PC-3 (cell line): ENCODE measurements around the genes FLT3 and UBL3.

DNA sequence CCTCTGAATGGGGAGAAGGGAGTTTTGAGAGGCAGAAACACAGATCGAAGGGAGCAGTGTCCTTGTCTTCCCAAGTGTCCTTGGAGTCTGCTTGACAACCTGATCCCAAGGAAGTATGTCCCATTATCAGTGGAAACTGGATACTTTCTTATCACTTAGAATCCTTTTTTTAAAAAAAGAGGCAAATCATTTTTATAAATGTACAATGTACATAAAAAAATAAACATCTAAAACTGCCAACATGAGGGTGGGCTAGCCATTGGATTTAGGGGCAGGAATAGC is 195.5 kb upstream of the GPR12 start:
- RAMPAGE, long total RNA = no peak

DNA sequence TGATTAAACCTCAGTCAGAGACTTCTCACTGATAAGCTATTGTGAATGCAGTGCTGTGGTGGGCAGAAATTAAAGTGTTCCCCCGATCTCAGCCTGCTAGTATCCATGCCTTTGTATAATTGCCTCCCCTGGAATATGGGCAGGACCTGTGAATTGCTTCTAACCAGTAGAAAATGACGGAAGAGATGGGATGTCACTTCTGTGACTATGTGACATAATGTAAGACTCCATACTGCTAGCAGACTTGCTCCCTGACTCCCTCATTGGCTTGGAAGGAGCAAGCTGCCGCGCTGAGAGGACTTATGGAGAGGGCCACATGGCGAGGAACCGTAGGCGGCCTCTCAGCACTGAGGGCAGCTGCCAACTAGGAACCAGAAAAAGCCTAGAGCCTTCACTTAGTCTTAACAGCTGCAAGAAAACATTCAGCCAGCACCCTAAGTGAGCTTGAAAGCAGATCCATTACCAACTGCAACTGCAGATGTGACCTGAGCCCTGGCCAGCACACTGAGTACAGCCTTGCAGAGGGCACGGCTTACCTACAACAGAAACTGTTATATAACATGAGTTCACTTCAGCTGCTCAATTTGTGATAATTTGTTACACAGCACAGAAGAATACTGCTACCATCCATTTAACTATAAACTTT is 33.9 kb downstream of the USP12 start:
- RAMPAGE, long total RNA = no peak

DNA sequence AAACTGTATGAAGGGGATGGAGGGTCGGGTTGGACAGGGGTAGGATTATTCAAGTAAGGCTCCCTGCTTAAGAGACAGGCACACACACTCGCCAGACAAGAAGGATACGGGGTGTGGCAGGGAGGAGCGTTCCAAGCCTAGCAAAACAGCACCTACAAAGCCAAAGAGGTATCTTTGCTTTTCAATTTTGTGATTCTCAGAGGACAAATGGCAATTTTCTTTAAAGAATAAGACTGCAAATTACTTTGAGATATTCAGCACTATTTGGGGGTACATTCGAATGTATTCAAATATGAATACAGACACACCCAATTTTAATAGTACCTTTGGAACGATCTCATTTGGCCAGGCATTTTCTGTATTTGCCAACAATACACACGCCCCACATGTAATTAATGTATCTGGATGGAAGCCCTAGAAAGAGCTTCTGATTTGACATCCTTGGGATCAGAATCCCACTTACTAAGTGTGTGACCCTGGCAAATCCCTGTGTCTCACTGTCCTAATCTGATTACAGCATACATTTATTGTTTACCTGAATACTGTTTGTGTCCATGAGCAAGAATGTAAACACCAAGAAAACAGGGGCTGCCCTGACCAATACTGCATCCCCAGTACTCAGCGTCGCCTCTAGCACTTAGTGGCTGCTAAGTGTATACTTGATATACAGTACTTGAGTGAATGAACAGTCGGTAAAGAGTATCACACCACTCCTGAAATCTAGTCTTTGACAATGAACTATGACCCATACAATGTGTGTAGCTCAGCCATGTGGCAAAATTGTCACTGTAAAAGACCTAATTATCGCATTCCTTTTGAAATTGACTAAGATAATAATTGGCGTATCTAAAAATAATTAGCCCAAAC is 2.2 kb downstream of the USP12 start:
- RAMPAGE, long total RNA = no peak

DNA sequence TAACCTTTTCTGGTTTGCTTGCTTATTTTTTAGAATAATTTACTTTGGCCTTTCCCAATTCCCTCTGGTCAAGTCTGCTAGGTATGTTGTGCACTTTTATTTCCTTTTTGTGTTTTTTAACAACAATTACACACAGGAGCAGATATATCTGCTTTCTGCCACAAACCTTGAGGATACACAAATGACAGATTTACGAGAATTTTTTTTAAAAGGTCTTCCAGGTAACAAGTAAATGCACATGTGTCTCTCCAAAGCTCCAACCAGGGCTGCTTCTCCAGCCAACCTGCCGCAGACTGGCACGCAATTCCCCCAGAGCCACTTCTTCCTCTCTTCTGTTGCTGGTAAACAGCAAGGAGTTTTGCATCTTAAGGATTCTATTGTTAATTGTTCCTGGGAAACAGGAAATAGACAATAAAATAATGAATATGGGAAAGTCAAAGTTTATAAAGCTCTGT is 6.6 kb upstream of the USP12 start:
- RAMPAGE, long total RNA = no peak

DNA sequence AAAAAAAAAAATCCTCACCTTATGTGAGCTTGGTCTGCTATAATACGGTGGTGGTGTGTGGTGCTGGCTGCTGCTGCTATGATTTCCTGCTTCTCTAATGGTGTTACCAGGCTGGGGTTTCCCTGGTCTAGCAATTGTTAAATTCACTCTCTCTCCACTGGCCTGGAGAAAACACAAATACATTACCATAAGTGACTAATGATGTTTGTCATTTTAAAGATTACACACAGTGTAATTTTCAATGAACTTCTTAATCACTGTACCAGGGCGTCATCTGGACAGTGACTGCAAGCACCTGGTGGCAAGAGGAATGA is 60.5 kb downstream of the LNX2 start:
- RAMPAGE, long total RNA = no peak

DNA sequence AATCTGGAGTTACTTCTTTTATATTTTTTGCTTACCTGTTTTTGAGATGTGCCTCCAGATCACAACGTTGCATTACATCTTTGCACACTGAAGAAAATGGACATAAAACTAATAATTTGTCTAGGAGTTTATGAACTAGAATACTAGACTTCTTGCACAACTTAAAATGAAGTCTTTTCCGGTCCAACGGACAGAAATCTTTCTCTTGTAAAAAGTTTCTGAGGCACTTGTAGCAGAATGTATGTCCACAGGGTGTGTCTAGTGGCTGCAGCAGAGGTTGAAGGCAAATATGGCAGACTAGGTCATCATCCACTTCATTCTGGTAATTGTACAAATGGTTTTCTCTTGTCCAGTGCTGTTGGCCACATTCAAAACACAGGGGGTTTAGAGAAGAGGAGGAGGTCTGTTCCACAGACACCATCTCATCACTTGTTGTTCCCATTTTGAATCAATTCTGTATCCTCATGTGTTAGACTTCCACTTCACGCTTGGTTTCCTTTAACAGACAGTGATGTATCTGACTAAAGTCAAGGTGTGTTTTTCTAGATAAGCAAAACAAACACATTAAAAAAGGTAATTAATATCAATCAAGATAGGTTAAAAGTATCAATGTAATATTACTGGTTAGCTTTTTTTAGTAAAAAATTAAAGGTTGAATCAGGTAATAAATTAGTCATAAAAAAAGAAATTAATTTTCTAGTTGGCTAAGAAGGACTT is 38.9 kb downstream of the LNX2 start:
- RAMPAGE, long total RNA = no peak

DNA sequence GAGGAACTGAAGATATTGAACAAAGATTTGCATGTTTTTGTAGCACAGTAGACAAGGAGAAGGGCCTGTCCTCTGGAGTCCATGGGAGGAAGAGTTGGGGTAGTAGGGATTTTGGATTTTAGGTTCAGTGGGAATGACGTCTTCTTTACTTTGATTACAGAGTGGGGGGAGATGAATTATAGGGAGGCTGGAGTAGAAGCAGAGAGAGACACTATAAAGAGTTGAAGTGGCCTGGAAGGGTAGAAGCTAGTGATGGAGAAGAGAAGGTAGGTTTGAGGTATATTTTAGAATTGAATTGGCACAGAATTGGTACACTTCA is 3.4 kb downstream of the POLR1D start:
- RAMPAGE, long total RNA = no peak

- RAMPAGE, long total RNA = no peak
These were observed 34.4 kb upstream of the URAD start for GRCh38 chr13:28022874-28023313.

GRCh38 chr13:28100155-28101179 is at the start of gene FLT3:
Gene FLT3 (minus strand): TSS chr13:28100576.
- RAMPAGE, long total RNA = no peak

GRCh38 chr13:28183205-28183678 is 44.9 kb downstream of the PAN3 start:
- RAMPAGE, long total RNA = no peak

DNA sequence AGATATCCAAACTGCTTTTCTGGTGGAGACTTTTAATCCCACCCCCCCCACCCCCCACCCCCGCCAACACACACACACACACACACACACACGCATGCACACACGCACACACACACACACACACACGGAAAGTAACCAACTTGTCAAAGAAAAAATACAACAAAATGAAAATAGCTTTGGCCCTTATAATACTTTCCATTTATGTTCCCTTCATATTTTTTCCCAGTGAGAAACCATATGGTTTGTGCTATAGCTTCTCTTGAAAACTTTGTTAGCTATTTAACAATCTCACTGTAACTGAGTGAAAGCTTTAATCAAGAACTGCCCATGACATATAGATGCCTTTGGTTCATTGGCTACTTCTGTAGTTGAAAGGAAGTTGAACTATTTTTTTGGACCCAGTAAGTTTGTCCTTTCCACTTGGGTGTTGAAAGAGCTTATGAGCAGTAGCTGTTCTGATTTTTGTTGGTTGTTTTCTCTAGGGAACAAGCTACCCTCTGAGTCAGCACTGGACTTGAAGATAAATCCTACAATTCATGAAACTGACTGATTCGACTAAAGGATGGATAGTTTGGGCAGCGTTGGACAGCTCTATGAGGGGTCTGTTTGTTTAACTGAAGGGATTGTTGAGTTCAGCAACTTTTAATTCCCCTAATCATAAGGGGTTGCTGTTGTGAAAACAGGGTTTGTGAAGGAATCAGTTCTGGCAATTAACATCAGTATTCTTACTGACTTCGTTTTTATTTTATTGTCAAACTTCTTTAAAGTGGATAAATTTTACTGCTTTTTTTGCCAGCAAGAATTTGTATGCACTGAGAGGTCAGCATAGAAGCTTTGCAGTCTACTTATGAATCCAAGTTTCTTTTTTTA is 101.0 kb downstream of the PAN3 start:
- RAMPAGE, long total RNA = no peak

DNA sequence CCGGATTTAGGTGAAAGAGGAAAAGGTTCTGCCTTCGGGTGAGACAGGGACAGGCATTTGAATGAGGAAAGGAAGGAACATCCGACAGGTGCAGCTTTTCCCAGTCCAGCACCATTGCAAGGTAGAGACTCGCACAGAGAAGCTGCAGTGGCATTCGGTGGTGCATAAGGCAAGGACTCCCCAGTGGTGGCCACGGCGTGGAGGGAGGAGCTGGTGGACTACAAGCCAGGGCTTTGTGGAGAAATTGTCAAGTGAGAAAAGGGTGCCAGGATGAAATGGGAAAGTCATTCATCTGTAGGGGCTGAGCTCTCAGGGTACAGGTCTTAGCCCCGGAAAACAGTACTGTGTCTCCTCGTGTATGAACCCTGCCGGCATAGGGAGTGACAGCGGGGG is 167.6 kb downstream of the PAN3 start:
- RAMPAGE, long total RNA = no peak

GRCh38 chr13:28416204-28416616 is 78.7 kb downstream of the FLT1 start:
- RAMPAGE, long total RNA = no peak

- RAMPAGE, long total RNA = no peak
These were observed 72.0 kb downstream of the FLT1 start for GRCh38 chr13:28422659-28423580.

DNA sequence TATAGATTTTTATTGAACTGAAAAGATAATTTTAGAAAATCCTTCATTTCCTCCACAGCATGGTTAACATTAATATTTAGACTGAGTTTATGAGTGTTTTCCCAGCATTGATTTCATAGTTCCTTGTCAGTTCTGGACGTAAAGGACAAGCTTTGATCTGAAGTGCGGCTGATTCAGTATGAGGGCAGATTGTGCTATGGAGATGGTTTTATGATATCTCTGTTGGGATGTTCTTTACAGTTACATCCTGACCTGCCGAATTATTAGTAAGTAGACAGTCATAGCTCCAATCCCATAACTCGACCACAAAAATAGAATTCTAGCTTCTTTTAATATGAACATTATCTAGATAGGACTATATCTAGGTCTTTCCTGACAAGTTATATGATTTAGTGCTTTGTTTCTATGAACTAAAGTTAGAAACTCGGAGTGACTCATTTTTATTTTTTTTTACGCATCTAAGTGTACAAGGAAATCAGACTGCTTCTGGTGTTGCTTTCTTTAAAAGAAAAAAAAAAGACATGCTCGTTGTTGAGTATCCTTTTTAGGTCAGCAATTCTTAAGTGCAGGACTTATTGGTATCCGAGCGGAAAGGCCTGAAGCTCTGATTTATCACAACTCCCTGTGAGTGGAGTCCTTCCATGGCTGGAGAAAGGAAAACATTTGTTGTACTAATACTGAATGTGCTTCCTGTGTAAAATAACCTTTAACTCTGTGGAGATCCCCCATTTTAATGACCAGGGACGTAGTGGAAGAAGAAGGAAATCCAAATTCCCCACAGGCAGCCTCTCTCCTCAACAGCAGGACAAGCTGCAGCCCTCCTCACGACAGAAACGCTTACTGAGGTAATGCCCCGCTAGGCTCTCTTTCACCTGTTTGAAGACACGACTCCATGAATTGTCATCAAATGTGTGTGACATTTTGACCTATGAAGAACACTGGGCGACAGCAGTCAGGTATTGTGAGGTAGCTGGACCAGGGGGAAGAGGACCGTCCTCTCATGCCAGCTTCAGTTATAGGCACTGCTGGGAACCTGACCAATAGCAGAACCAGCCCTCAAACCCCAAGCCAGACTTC is 18.0 kb upstream of the POMP start:
- RAMPAGE, long total RNA = no peak

- RAMPAGE, long total RNA = no peak
These were observed 303.7 kb downstream of the MTUS2 start for GRCh38 chr13:29123825-29124210.

DNA sequence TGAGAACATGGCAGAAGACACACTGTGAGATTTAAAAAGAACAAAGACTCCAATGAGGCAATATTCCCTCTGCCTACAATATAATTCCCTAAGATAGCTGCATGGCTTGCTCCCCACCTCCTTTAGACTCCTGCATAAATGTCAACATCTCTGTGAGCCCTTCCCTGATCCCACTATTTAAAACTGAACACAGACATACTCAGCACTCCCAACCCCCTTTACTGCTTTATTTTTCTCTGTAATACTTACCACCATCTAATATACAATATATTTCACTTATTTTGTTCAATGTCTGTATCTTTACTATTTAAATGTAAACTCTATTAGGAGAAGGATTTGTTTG is 17.0 kb downstream of the UBL3 start:
- RAMPAGE, long total RNA = no peak

- RAMPAGE, long total RNA = no peak
These were observed at the start of gene UBL3 for GRCh38 chr13:29850143-29850723. Gene UBL3 (minus strand): TSS chr13:29850617.

DNA sequence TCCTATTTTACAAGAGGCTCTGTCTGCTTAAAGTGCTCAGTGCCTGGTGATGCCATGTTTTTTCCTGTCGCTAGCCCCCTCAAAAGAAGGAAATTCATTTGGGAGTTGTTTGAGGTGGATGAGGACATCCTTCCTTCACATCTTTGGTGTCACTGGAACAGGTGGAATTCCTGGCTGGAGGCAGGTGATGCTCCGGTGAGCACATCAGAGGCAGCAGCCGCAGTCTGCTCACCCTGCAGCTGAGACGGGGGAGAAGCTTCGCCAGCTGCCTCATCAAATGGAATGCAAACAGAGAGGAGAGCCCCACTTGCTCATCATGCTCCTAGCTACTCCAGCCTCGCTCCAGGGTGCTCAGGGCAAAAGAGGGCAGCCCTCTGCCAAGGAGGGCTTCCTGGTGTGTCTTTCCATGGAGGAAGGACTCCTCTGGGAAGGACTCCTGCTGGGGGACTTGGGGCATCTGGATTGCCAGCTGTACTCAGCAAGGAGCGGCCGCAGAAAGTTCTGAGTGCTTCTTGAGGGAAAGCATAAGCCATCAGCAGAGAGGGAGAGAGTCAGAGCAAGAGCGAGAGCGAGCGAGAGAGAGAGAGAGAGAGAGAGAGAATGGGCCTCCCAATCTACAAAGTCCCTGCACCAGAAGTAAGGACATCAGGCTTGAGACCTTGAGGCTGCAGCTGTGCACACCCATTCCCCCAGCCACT is 74.2 kb upstream of the UBL3 start:
- RAMPAGE, long total RNA = no peak

DNA sequence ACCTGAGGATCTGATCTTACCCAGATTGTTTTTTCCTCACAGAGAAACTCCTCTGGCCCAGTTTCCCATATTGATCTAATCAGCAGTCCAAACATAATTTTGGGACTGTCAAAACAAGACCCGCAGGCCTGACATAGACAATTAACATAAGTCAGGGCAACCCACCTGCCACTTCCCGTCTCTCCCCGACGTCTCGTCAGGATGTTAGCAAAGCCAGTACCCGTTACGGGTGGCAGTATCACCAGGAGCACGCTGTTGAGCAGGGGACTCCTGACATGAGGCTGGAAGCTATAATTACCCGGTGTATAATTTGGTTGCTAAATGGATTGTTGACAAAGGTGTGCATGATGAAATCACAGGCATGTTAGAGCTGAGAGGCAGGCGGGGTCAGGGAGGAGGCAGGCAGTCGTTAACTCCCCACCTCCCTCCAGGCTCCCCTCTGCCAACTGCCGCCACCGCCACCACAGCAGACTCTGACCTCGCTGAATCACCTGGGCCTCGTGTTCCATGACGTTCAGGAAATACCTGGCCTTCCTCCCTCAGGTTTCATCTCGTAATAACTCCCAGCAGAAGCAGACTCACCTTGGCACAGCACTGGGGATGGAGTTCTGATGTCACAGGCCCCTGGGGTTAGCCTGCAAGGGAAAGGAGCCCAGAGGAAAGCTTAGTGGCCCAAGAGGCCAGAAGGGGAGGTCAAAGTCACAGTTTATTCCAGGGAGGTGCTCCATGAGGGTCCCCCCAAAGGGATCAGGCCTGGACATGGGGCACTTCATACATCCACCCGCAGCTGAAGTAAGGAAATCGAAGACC is 198.5 kb downstream of the KATNAL1 start:
- RAMPAGE, long total RNA = no peak